Daoy (cell line): ENCODE results near the genes EPB41L4A and MCC.

GRCh38 chr5:109713272-109713881 lies 23.6 kb downstream of the MAN2A1 start:
- RAMPAGE, long total RNA, result no peak

DNA sequence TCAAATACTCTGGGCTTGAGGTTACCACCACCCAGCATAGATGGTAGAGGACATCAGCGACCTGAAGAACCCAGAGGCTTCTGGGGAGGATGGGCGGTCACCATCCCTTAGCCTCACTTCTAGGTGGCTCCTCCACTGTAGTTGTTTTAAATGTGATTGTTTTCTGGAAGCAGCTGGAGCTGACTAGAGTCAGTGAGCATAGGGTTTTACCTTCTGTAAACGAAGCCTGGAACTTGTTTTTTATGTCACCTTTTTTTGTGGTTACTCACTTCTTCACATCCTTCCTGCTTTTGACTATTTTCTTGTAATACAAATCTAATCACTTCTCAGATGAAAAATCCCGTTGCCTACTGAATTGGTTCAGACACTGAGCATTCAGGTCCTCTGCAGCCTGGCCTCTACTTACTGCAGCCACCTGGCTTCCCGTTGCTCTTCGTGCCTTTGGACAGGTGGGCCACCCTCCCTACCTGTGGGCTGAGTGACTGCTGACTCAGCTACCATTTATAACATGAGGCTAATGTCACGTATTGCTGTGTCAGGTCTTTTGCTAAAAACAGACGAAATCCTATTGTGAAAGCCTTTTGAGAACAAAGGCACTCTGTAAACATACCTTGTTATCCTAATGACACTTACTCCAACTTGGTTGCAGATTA lies 167.8 kb downstream of the MAN2A1 start:
- RAMPAGE, long total RNA, result no peak

GRCh38 chr5:109989043-109989499 lies 299.3 kb downstream of the MAN2A1 start:
- RAMPAGE, long total RNA, result no peak

- RAMPAGE, long total RNA, result no peak
Measured at GRCh38 chr5:110054360-110054741, 364.6 kb downstream of the MAN2A1 start.

- RAMPAGE, long total RNA, result no peak
Measured at GRCh38 chr5:111232510-111232929, 8.3 kb downstream of the CAMK4 start.

- RAMPAGE, long total RNA, result no peak
Measured at GRCh38 chr5:111703641-111704045, 53.4 kb downstream of the NREP start.

GRCh38 chr5:111748241-111748681 lies 8.7 kb downstream of the NREP start:
- RAMPAGE, long total RNA, result no peak

DNA sequence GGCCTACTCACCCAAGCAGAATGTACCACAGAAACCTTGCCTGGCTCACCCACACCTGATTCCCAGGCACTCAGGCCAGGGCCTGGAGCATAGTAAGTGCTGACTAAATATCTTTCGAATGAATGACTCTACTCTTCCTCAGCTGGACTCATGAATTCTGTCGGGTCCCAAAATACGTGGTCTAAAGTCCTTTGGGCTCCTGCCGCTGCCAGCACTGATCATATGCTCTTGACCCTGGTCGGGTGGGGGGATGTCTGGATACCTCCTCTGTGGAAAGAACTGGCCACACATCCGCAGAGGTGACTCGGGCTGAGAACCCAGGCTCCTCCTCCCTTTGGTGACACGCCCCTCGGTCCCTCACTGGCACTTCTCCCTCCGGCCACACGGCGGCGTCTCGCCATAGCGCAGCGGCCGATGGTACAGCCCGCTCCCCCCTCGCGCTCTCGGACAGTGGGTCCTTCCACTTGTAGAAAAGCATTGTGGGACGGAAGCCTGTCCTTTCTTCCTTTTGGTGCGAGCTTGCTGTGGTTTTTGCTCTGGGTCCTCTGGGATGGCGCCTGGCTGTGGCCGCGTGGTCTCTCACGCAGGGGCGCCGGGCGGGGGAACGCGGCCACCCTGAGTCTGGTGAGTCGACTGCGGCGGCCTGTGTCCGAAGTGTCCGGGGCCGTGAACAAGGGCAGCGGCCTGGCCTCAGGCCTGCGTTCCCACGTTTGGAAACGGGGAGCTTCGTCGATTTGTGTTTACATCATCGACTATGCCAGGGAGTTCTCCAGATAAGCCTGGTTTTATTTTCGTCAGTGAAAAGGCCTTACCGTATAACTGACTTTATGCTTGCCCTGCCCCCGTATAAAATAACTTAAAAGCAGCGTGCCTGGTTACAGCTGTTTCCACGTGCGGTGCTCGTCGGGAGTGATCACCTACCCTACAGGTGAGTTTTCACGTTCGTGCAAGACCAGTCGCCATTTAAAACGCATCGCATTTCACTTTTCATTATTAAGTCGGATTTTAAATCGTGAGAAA lies 258.4 kb downstream of the EPB41L4A start:
- RAMPAGE, long total RNA, result no peak

- RAMPAGE, long total RNA, result no peak
Measured at GRCh38 chr5:112338319-112338857, 80.7 kb downstream of the EPB41L4A start.

GRCh38 chr5:112418958-112419359 lies at the start of gene EPB41L4A:
Gene EPB41L4A (minus strand): TSS chr5:112419277.
- RAMPAGE, long total RNA, result no peak

- RAMPAGE, long total RNA, result no peak
Measured at GRCh38 chr5:112628073-112628844, 109.4 kb upstream of the APC start.

DNA sequence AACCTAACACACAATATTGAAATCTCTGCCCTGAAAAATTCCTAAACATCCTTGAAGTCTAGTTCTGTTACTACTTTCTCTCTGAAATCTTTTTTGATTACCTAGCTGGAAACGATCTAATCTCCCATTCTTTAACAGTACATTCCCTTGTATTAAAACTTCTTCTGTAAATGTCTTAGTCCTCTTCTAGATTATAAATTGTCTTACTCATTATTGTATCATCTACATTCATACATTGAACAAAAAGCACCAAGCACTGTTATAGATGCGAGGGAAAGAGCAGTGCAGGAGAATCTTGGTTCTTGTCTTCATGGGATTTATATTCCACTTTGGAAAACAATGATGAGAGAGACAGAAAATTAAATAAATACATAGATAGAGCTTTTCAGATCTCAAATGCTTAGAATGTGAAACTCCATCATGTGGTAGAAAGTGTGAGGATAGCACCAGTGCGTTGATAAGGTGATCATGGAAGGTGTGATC lies 8.7 kb upstream of the APC start:
- RAMPAGE, long total RNA, result no peak

- RAMPAGE, long total RNA, result no peak
Measured at GRCh38 chr5:112923088-112924035, 1.3 kb upstream of the REEP5 start.

DNA sequence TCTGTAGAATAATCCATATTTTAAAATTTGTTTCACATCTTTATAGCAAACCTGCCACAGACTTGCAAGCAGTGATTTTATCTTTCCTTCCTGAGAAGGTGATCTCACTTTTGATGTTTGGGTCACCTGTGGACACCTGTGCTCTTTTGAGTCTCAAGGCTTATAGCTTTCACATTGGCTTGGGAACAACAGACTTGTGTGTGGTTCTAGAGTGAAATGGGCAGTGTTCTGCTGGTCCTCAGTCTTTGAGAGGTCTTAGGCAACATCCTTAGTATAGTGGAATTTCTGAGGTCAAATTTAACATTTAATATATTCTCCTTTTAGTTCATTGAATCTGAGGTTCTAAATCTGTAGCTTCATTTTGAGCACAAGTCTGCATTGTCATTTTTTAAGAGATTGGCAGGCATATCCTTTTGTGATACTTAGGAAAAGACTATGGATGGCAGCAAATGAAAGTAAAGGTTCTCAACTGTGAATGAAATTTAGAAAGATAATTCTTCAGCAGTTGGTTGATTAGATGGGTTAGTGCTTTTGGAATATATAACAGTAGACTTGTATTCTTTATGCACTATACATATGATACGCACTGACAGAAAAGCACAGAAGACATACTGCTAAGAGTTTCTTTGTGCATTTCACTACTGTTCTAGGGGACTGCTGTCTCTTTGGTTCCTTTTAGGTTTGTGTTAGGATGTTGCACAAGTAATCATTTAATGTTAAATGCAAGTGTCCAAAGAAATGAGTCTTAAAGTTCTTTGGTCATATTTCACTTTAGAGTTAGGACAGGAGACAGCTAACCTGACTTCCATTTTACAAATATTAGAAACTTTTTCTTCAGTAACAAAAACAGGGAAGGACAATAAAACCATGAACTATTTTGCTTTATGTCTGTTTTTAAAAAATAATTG lies 42.4 kb downstream of the DCP2 start:
- RAMPAGE, long total RNA, result no peak

DNA sequence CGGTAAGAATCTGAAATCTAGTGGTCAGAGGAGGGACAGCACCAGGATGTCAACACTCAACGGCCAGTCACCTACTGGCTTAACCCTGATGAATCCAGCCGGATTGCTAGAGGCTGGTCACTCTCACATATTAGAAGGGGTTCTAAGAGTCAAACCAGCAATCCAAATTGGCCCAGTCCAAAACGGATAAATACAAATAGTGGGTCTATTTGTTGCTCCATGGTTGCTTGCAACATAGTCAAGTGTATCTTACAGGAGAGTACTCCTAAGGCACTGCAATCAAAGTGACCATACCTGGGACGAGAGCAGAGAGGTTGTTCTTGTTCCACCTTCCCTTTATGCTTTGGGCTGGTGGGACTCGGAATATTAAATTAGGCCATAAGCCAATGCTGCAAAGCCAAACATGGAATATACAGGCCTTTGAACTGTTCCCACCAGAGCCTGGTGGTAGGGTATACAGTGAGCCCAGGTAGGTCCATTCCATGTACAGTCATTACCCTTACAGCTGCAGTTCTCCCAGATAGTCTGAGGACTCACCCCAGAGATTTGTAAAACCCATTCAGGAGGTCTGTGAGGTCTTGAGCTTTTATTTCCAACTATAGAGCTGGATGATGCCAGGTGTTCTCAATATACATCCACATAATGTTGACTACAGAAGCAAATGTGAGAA lies 51.1 kb downstream of the DCP2 start:
- RAMPAGE, long total RNA, result no peak

- RAMPAGE, long total RNA, result no peak
Measured at GRCh38 chr5:113199342-113200027, 222.9 kb downstream of the DCP2 start.

GRCh38 chr5:113250127-113251028 lies 184.4 kb downstream of the TSSK1B start:
- RAMPAGE, long total RNA, result no peak

- RAMPAGE, long total RNA, result no peak
Measured at GRCh38 chr5:113325021-113325863, 109.5 kb downstream of the TSSK1B start.

- RAMPAGE, long total RNA, result no peak
Measured at GRCh38 chr5:113487423-113487753, 865 bp downstream of the MCC start.

- RAMPAGE, long total RNA, result no peak
Measured at GRCh38 chr5:113487754-113488996, at the start of gene MCC. Gene MCC (minus strand): TSS chr5:113488453.